SK-N-MC (cell line): Measurements from ENCODE around the gene EFCAB7.

DNA sequence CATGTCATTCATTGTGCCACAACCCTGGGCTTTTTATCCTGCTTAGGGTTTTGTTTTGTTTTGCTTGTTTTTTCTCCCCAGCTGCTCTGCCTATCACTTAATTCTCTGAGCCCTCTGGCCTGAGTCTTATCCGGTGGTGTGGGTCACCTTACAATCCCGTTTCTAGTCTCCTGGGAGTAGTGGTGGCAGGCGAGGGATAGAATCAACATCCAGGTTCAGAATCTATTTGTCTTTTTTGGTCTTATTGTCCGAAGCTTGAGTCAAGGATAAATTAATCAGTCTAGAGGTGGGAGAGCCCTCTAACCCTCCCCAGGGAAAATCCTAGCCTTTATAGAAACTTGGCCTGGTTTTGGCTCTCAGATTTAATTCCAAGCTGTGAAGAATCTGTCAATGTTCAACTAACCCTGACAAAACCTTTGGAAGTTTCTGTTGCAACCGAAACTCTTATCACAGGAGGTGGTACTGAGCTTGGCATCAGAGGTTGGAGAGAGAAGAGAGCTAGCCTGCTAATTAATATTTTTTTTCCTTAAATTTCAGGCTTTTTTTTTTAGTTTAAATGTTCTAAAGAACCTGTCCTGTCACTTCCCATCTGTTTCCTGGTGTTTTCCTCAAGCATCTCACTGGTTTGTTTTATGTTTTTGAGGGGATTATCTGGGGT lies 246.4 kb downstream of the FGGY start:
- RRBS, result no CpG with 5 or more reads among the region's 5 CpGs

DNA sequence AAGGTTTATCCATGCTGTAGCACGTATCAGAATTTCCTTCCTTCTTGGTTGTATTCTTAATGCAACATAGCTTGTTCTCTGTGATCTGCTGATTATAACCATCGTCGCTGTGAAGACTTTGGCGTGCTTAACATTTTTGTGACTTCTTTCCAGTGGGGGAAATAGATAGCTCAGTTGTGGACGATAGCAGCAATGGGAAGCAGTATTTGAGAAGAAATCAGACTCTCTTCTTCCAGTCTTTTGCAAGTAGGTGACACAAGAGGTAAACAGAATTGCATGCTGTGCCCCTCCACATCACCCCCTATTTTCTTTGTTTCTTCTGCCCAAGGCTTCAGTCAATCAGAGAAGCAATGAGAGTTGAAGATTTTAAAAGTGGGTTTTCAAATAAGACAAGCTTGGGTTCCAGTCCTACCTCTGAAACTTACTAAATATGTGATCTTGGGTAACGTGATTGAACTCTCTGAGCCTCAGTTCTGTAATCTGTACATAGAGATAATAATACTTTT lies 117.2 kb upstream of the HOOK1 start:
- RRBS, result no CpG with 5 or more reads among the region's 6 CpGs

DNA sequence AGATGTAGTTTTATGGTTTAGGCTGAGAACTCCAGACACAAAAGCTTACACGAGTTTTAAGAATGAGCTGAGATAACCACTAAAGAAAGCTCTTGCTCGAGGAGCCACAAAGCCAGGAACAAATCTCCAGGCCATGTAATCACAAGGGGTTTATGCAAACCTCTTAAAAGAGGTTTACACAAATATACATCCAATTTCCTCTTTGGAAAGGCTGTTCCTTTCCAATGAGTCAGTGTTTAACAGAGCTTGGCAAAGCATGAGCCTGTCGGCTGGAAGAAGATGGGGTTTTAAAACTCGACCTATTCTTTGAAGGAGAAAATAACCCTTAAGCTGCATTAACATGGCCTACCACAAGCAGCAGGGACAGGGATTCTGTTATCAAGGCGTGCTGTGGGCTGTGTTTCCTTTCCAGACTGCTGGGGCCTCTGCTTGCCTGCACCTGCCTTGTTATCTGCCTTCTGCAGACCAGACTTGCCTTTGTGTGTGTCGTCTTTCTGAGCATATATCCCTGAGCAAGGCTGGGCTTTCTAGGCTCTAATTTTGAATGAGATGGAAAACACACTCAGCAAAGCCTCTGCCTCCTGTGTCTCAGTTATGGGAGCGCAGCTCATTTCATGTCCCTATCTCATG lies 40.6 kb upstream of the CYP2J2 start:
- RRBS, result no CpG with 5 or more reads among the region's 7 CpGs

- RRBS, result no CpG with 5 or more reads among the region's 3 CpGs
Measured at GRCh38 chr1:60147865-60148259, 74.3 kb upstream of the C1orf87 start.

GRCh38 chr1:61077619-61078459 lies 4.5 kb upstream of the NFIA start:
- RRBS, result no CpG with 5 or more reads among the region's 20 CpGs

GRCh38 chr1:61093484-61094392 lies 11.4 kb downstream of the NFIA start:
- RRBS, result no CpG with 5 or more reads among the region's 4 CpGs

DNA sequence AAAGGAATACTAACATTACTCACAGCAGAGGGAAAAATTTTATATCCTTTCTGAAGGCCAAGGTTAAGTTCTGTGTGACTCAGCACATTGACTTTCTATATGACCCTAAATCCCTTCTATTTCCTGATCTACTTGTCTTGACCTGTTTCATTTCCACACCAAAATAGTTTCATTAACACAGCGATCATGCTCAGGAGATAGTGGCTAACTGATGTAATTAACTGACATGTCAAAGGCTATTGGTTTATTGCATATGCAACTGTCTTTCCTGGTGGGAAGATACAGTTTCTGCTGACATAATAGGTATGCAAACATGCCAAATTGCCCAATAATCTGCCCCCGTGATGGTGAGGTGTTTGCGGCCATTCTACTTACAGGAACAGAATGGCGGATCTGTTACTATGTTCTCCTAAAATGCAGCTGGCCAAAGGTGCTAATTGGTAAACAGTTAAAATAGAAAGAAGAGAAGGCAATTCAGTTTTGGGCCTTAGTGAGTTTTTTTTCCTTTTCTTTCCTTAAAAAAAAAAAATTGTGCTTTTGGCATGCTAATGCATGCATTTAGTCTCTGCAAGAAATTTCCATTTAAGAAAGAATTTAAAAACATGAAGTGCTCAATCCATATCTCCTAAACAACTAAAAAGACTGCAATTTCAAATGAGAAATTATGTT lies 59.4 kb downstream of the NFIA start:
- RRBS, result no CpG with 5 or more reads among the region's 4 CpGs

DNA sequence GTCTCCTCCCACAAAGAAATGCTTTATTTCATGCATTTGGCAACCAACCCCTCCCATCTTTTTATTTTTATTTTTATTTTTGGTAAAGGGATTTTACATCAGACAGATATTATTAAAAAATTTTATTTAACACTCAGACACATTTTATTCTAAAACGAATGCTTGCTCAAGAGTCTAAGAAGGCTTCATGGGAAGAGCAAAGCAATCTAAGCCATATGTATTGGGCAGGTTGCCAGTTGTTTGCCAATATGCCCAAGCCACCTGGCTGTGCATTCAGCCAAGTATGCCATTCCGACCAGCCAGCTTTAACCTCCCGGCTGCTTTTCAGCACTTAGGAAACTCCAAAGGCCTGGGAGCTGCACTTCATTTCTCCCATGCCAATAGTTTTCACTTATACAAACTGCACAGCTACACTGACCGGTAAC lies 144.2 kb downstream of the NFIA start:
- RRBS, result 100% methylated on average over 2 of the region's 4 CpGs

- RRBS, result no CpG with 5 or more reads among the region's 17 CpGs
Measured at GRCh38 chr1:61450240-61451263, 274.4 kb downstream of the TM2D1 start.

- RRBS, result no CpG with 5 or more reads among the region's 8 CpGs
Measured at GRCh38 chr1:61944211-61944501, 201.9 kb downstream of the PATJ start.

DNA sequence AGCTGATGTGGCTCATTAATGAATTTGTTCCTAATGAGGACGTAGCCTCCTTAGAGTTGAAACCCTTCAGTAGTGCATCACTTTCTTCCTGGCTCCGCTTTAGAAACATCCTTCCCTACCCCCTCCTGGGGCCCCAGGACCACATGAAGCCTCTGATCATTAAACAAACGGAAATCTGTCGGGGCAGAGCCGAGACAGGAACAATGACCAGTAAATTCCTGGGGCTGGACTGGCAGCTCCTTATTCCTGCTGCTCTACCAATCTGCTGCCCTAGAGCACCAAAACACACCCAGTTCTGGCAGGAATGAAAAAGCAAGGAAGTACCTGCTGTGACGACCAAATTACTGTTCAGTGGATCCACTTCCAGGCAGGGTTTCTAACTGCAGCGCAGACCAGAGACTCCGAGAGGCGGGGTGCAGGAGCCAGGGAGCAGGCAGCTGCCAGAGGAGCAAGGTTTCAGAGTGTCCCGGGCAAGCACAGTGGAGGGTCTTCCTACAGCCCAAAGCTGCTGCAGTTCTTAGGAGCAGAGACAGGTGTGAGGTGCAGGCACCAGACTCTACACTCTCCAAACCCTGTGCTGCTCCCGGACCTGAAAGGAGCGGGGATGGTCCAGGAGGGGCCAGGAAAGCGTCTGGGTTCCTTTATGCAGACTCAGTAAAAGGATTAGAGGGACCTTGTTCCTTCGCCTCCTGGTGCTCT lies 32.4 kb downstream of the KANK4 start:
- RRBS, result 0% methylated on average over 1 of the region's 14 CpGs

- RRBS, result no CpG with 5 or more reads among the region's 9 CpGs
Measured at GRCh38 chr1:62438041-62438689, 1.3 kb downstream of the USP1 start.

- RRBS, result no CpG with 5 or more reads among the region's 4 CpGs
Measured at GRCh38 chr1:62443021-62443516, 6.2 kb downstream of the USP1 start.

DNA sequence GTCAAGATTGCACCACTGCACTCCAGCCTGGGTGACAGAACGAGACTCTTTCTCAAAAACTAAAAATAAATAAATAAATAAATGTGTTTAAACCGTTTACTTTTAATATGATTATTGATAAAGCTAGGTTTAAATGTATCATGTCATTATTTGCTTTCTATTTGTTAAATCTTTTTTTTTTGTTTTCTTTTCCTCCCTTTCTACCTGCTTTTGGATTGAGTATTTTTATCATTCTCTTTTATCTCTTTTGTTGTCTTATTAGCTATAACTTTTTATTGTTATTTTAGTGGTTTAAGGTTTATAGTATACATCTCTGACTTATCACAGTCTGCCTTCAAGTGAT lies 31.1 kb downstream of the ATG4C start:
- RRBS, result no CpG with 5 or more reads among the region's 2 CpGs

- RRBS, result no CpG with 5 or more reads among the region's 16 CpGs
Measured at GRCh38 chr1:63321062-63321346, 1.4 kb upstream of the FOXD3 start.

DNA sequence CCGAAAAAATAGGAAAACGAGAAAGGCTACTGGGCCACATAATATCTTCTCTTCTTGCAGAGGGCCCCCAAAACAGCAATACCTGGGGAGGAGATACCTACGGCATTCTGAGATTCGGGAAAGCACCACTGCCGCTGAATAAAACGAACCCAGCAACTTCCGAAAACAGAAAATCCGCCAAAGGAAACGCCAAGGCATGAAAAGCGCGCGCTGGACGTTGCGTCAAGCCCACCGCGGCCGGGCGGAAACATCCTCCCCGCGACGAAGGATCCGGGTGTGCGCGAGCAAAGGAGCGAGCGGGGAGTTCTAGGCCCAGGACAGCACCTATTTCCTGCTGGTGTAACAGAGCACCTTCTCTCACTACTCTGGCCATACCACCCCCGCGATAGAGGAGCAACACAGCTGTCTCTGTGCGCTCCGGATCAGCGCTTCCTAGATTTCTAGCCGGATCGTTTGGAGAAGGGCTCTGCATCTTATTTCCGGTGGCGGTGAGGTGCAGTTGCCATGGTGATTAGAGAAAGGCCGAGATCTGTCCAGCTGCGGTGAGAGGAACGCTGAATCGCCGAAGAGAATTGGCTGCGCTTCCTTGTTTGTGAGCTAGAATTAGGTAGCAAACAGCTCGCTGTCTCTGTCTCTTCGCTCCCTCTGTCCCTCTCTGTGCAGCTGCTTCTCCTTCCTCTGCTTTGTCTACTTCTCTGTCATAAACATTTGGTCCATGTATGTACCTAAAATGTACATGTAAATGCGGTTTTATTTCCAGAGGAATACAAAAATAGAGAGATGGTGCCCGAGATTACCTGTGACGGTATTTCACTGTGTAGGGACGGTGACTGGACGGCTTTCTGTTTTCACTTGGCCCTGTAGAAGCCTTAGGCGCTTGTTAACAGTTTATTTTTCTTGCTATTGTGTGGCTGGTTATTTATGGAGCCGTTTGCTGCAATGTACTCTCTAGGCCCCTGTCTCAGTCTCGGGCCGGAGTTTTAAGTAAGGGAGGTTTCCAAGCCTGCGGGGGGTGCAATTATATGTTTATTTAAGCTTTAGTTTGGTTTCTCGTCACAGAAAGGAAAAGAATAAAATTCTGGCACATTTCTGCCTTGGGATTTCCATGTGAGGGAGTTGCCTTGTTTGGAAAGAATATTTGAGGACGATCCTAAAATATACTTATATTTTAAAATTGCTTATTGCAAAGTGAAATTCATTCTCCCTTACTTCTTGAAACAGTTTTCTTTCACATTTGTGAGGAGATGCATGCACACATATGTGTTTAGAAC lies at the start of gene EFCAB7:
Gene EFCAB7, plus strand, starts transcription at position 498 of the 1,271 bp plus-strand sequence.
- RRBS, result no CpG with 5 or more reads among the region's 55 CpGs

DNA sequence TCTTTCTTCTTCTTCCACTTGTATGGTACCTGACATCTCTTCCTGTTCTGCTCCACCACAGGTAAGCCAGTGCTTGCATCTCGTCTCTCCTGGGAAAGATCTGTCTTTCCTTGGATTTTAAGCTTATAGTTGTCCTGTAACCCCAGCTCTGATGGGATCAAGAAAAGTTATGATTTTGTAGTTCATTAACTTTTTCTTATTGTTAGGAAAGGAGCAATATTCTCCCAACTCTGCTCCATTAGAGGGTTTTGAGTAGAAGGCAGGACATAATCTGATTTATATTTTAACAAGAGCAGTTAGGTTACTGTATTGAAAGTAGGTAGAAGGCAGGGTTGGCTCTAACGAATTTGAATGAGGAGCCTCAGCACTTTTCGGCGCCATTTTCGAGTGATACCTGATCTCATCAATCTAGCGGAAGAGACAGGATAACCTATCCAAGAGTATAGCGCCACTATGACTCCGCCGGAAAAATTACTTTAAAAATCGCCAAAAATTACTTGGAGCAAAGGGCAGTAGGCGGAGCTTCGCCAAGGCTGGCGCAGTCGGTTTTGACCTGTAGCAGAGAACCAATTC lies 25.3 kb downstream of the EFCAB7 start:
- RRBS, result no CpG with 5 or more reads among the region's 14 CpGs

DNA sequence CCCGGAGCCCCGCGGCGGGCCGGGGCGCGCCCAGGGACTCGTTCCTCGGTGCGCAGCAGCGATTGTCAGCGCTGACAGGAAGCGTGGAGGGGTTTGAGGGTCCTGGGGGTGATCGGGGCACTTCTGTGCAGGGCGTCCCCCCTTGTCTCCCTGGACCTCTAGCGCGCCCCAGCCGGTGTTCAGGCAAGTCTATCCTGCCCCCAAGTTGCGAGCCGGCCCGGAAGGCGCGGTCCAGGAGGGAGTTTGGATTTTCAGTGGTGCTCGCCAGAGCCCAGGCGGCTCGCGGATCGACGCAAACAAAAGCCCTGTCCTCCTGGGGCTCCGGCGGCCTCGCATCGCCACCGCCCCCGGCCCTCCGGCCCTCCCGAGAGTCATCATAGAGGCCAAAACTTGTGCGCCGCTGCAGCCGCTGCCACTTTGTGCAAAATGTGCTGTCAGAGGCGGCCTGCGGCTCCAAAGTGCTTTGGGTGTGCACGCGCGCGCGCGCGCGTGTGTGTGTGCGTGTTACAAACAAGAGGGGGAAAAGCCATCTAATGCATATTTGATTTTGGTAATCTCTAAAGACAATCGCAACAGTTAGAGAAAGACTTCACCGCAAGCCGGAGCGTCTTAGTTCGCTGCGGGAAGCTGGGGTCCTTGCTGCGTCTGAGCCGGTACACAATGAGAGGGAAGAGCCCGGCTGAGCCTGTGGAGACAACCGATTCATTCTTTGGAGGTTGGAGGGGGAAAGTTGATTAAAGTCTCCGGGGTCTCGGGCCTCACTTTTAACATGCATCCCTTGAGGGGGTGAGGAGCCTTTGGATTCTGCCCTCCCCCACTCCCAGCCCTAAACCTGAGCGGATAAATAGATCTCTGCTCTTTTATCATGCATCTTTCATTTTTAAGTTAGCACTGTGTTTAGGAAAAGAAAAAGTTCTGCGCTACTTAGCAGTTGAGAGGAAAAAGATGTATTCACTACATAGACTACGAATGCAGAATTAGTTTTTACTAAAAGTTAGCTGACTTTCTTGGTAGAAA lies 1.2 kb downstream of the ROR1 start:
- RRBS, result under 1% methylated on average over 15 of the region's 66 CpGs

DNA sequence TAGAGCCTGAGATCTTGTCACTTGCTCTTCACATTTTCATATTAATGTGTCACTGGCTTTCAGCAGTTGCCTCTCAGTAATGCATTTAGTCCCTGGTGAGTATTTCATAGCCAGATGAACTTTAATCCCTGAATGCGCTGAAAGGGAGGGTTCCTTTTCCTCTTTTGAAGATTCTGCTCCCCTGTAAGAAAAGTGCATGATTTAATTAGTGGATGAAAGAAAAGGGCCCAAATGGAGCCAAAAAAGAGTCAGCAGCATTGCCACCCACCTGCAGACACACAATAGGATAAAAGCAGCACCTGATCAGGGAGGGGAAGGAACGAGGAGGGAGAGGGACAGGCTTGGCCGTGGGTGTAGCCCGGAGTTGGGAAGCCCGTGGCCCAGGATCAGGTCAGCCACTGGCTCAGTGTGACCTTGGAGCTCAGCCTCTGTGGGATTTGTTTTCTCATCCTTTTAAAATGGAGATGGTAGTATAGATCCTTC lies 31.1 kb downstream of the ROR1 start:
- RRBS, result no CpG with 5 or more reads among the region's 5 CpGs

DNA sequence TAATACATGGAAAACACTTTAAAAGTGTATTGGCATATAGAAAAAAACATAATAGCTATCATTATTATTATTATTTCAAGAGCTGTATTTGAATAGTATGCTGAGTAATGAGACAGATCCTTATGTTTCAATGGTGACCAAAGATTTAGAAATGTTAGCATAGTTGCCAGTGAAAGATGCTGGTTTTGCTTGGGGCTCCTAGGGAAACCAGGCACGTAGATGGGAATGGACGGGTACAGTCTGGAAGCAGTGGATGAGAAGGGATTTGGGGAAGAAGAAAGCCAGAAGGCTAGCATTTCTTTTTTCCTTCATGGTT lies 111.2 kb downstream of the ROR1 start:
- RRBS, result no CpG with 5 or more reads among the region's 2 CpGs